AG10803 (cell line): ENCODE data around the gene TRIM44.

DNA sequence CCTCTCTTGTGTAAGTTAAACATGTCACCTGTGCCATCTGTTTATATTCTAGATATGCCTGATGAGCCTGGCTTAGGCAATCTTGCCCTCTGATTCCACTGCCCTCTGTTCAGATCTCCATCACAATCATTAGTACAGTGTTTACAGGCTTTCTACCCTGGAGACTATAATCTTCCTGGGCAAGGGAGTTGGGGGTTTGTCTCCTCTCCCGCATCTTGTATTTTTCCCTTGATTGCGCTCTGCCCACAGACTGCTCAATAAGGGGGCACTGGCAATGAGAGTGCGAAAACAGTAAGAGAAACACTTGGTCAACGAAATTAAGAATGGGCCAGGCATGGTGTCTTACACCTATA, 40.7 kb downstream of the ABTB2 start:
- RRBS = no CpG with 5 or more reads among the region's 4 CpGs

- RRBS = no CpG with 5 or more reads among the region's 7 CpGs
These were observed 7.9 kb downstream of the ABTB2 start for GRCh38 chr11:34349794-34350349.

- RRBS = no CpG with 5 or more reads among the region's 7 CpGs
These were observed 22.3 kb upstream of the CAT start for GRCh38 chr11:34416422-34416871.

DNA sequence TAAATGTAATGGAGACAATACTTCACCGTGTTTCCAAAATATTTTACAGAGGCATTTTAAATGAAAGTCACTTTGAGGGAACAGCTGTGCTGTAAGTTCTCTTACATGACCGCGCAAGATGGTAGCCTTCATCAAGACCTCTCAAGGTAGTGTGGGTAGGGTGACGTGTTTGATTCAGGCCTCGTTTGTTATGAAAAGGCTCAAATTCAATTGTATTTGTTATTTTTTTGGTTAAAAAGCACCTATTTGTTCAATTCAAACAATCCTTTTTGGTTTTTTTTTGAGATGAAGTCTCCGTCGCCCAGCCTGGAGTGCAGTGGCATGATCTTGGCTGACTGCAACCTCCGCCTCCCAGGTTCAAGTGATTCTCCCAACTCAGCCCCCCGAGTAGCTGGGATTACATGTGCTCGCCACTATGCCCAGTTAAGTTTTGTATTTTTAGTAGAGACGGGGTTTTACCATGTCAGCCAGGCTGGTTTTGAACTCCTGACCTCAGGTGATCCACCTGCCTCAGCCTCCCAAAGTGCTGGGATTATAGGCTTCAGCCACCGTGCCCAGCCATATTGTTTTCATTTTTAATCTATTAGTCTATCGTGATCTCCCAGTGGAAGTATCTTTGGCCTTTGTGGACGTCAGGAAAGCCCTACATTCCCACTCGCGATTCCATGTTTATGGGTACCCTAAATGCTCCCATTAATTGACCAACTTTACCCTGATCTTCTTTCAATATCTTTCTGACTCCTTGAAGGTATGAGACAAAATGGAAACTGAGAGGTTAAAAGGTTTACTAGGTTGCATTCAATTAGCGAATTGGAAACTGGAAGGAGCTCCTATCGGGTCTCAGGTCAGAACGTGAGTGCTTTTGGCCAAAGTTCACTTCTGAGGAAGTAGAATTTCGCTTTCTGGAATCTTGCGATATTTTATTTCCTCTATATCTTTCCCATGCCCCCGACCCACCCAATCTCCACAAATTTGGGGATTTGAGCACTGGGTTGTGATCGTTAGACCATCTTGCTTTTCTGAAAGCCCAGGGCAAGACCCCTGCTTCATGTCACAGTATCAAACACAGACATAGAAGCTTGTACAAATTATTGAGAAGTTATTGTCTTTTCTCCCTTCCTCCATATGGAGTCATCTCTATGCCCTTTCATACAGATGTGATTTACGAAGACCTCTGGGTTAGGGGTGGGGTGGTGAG, 2.3 kb downstream of the EHF start:
- RRBS = no CpG with 5 or more reads among the region's 24 CpGs

- RRBS = no CpG with 5 or more reads among the region's 2 CpGs
These were observed 13.8 kb downstream of the EHF start for GRCh38 chr11:34634679-34635207.

- RRBS = no CpG with 5 or more reads among the region's 1 CpG
These were observed 20.1 kb downstream of the EHF start for GRCh38 chr11:34641061-34641388.

GRCh38 chr11:34692077-34692940, 71.4 kb downstream of the EHF start:
- RRBS = no CpG with 5 or more reads among the region's 35 CpGs

- RRBS = no CpG with 5 or more reads among the region's 4 CpGs
These were observed 61.2 kb downstream of the APIP start for GRCh38 chr11:34854975-34855446.

DNA sequence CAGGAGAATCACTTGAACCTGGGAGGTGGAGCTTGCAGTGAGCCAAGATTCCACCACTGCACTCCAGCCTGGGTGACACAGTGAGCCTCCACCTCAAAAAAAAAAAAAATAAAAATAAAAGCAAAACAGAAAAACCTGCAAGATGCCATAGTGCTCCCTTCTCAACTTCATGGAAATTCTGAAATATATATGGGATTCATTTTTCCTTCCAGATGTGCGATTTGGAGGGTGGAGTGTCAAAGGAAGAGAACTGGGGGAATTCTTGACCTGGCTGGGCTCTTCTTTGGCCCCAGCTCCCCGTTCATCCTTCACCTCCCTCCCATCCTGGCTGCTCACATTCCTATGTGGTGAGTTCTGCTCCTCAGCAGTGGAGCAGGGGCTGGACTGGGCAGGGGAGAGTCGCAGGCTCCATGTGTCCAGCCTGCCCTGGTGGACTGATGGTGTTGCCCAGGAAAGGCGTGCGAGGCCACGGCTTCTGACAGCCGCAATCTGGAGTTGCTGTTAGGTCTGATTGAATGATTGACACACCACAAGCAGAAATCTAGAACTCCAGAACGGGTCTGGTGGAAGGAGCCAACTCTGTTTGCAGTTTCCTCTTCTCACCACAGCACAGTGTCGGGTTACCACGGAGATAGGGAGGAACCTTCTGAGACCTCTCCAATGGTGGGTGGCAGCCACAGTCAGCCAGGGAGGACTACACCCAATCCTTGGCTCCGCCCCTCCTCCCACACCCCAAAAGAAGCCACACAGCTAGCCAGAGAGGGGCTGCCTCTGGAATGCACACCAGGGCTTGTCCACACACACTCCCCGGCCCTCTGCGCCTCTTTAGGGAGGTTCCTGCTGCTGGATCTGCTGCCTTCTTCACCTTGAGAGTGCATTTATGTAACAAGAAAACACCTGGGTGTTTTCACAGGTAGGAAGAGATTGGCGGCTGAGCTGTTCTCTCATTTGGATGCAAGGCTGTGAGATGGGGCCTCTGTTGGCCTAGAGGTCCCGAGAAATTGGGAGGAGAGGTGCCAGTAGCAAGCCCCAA, 56.6 kb upstream of the CD44 start:
- RRBS = no CpG with 5 or more reads among the region's 15 CpGs

GRCh38 chr11:35088569-35089098, 50.3 kb upstream of the CD44 start:
- RRBS = no CpG with 5 or more reads among the region's 4 CpGs

DNA sequence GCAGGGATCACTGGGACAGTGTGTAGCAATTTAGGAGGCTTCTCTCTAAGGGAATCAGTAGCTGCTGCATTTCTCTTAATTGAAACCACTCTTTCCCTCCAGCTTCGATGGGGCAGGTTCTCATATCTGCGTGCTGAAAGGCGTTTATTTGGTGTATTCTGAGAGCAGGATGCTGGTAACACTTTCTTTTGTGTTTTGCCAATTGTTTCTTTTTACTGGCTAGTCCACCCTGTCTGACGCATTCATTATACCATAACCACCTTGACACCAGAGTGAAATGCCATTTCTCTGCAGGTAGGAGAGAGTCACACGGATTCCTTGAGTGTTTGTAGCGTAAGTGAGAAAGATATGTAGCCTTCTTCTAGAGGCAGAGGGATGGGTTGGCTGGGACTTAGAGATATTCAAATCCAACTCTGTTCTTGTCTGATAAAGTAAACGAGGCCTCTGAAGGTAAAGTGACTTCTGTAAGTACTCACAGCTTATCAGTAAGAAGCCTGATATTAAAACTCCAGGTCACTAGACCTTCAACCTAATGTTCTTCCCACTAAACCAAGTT, 21.3 kb downstream of the CD44 start:
- RRBS = no CpG with 5 or more reads among the region's 7 CpGs

GRCh38 chr11:35274846-35275977, 136.2 kb downstream of the CD44 start:
- RRBS = no CpG with 5 or more reads among the region's 6 CpGs

DNA sequence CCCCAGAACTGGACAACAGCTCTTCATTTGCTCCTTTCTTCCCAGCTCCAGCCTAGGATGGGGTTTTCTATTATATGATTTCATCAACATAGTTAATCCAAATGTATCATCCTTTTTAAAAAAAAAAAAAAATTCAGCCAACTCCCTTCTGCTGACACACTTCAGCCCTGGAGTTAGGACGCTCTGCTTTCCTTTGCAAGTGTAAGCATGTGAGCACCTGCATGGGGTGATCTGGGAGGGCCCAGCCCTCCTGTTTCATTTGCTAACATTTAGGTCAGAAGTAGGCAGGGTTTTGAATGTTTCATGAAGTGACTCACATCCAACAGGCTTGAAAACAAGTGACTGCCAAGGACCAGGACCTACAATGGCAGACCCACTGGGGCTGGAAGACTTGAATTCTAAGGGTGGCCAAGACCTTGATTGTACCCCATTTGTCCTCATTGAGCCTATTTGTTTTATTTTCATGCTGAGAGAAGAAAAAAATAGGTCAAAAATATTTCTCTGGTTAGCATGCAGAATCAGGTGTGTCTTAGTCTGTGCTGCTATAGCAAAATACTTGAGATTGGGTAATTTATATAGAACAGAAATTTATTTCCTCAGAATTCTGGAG, 137.5 kb downstream of the CD44 start:
- RRBS = no CpG with 5 or more reads among the region's 1 CpG

- RRBS = no CpG with 5 or more reads among the region's 4 CpGs
These were observed 130.3 kb downstream of the SLC1A2 start for GRCh38 chr11:35289138-35289460.

DNA sequence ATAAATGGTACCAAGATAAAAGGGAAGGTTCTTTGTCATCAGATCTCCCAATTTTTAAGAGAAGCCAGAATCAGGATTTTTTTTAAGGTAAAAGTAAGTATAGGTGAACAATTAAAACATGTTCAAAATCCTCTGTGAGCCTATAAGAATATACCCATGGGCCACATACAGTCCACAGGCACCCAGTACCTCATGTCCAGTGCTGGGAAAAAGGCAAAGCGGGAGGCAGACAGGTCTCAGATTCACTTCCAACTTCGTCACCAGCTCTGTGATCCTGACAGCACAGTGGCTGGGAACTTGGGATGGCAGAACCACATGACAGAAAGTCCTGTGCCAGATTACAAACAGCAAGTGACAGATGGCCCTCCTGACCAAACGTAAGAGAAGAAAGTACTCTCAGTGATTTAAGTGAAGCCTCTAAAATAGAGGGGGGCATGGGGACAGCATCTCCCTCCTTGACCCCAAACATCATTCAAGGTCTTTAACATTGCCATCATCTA, 5.8 kb downstream of the SLC1A2 start:
- RRBS = no CpG with 5 or more reads among the region's 3 CpGs

DNA sequence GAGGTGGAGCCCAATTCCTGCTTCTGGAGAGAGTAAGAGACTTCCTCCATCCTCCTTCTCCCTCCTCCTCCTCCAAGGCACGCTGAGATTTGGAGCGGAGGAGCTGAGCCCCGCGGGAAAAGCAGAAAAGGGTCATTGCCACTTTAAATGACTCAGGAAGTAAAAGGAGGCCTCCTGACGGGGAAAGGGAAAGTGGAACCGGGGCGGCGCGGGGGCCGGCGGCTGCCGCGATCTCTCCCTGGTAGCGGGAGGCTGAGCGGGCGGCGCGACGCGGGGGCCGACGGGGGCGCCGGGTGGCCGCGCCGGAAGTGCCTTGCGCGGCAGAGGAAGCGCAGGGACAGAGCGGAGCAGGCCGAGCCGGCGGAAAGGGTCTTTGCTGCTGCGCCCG, at the start of gene TRIM44:
Gene TRIM44, plus strand, starts transcription at position 218 of the 388 bp plus-strand sequence.
- RRBS = 2% methylated on average over 23 of the region's 36 CpGs

DNA sequence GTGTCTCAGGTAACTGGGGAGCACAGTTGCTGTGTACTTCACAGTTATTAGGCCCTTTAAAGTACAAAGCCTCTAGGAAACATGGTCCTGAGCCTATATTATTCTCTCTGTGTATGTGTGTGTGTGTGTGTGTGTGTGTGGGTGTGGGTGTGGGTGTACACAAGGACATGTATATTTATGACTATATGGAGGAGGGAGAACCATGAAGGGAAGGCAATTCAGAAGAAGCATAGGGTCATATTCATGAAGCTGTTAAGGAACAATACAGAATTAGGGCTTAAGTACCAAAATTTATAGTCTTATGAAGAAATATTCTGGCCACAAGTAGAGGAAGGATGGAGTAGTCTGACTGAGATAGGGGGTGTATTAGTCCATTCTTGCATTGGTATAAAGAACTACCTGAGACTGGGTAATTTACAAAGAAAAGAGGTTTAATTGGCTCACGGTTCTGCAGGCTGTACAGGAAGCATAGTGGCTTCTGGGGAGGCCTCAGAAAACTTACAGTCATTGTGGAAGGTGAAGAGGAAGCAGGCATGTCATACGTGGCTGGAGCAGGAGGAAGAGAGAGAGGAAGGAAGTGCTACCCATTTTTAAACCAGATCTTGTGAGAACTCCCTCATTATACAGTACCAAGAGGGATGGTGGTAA, 52.8 kb downstream of the TRIM44 start:
- RRBS = no CpG with 5 or more reads among the region's 2 CpGs

- RRBS = no CpG with 5 or more reads among the region's 5 CpGs
These were observed 134.9 kb downstream of the TRIM44 start for GRCh38 chr11:35797393-35797929.

- RRBS = no CpG with 5 or more reads among the region's 1 CpG
These were observed 24.5 kb upstream of the LDLRAD3 start for GRCh38 chr11:35919526-35919693.

GRCh38 chr11:36034499-36035268, 90.8 kb downstream of the LDLRAD3 start:
- RRBS = no CpG with 5 or more reads among the region's 12 CpGs